HEK293 (cell line): ENCODE data around the gene MIXL1.

DNA sequence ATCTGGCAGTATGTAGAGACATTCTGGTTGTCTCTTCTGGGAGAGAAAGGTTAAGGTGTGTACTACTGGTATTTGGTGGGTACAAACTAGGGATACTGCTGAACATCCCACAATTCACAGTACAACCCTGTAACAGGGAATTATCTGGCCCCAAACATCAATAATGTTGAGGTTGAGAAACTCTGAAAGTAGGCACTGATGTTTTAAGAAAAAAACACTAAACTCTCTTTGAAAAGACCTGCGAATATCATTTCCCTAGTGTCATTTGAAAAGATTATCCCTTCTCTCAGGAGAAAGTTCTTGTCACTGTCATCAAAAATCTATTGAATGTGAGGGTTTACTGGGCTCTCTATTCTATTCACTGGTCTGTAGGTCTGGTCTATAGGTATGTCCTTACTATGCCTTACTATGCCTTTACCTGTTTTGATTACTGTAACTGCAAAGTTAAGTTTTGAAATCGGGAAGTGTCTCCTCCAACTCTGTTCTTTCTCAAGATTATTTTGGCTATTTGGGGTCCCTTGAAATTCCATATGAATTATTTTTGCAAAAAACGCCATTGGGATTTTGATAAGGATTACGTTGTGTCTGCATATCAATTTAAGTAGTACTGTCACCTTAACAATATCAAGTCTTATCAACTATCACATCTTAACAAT, 18.4 kb downstream of the ENAH start:
- PRO-cap, result no peak
- RRBS, 2 experiments, result no CpG with 5 or more reads among the region's 4 CpGs

GRCh38 chr1:225649507-225650068, 3.3 kb downstream of the ENAH start:
- PRO-cap, result no peak
- RRBS, 2 experiments, result no CpG with 5 or more reads among the region's 4 CpGs

- PRO-cap, result no peak
- RRBS, 2 experiments, result no CpG with 5 or more reads among the region's 11 CpGs
These were observed 41.9 kb upstream of the SRP9 start for GRCh38 chr1:225735495-225736278.

DNA sequence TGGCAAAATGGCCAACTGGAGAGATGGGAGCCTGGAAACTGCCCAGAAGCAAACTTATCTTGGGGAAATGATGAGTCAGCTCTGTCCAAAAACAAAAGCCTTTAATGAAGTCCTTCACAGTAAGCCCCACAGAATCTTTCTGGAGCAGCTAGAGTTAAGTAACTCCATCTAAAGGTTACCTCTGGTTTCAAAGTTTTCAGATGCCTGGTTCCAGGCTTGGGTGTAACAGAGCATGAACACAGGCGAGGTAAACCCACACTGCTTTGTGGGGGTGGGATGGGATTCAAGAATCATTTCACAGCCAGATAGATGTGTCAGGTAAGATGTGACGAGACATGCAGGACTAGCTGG, 10.5 kb upstream of the SRP9 start:
- PRO-cap, result no peak
- RRBS, 2 experiments, result no CpG with 5 or more reads among the region's 2 CpGs

GRCh38 chr1:225890754-225891130, 1.8 kb upstream of the LEFTY1 start:
- PRO-cap, result no peak
- RRBS, 2 experiments, result no CpG with 5 or more reads among the region's 1 CpG

DNA sequence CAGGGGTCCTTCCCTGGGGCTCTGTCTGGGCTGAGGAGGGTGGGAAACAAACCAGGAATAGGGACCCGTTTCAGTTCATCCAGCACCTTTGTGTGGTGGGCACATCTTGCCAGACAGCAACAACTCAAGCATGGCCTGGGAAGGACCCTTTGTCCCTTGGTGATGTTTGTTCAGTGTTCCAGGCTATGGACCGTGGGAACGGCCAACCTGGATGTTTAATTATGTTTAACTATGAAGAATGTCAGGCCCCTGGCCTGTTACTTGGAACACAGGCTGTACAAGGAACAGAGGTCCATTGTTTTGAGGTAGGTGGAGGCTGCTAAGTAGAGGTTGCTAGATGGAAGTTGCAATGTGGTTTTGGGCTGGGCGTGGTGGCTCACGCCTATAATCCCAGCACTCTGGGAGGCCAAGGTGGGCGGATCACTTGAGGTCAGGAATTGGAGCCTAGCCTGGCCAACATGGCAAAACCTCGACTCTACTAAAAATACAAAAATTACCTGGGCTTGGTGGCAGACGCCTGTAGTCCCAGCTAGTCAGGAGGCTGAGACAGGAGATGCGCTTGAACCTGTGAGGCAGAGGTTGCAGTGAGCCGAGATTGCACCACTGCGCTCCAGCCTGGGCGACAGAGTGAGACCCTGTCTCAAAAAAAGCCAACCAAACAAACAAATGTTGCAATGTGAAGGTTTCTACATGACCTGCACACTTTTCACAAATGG, 2.3 kb upstream of the LEFTY1 start:
- PRO-cap, result no peak
- RRBS, 2 experiments, result no CpG with 5 or more reads among the region's 12 CpGs

GRCh38 chr1:225977249-225978267, 21.6 kb downstream of the SDE2 start:
- PRO-cap, result no peak
- RRBS, 2 experiments, result no CpG with 5 or more reads among the region's 27 CpGs

DNA sequence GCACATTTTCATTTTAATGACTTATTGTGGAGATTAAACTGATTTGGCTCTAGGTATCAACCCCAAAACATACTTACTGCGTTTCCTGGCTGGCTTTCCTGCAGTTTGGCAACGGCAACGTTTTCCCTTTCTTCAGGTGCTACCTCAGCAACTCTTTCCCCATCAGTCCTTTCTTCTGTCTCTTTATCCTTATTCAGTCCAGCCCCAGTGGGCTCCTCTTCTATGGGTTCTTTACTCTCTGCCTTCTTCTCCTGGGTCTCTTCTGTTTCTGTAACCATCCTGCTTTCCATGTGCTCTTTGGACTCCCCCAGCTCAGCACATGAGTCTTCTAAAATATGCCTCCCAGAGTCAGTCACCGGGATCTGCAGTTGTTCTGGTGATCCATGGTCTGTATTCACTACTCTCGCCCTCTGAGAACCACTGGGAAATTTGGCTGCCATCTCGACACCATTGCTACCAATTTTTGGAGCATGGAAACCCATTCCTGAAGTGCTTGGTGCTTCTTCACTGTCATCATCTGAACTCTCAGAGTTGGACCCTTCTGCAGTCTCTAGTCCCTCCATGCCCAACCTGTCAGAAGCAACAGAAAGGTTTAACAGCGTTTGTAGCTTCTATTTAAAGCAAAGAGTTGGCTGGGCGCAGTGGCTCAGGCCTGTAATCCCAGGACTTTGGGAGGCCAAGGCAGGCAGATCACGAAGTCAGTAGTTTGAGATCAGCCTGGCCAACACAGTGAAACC, 11.2 kb downstream of the SDE2 start:
- PRO-cap, result no peak
- RRBS, 2 experiments, result no CpG with 5 or more reads among the region's 9 CpGs

- PRO-cap, result bidirectional peak, plus-strand start at chr1:226109998, minus-strand start at chr1:226109733
- RRBS, 2 experiments, result 1 to 3% methylated on average over 15 of the region's 44 CpGs
These were observed 47.1 kb downstream of the H3-3A start for GRCh38 chr1:226109465-226110068.

- PRO-cap, result bidirectional peak, plus-strand start at chr1:226110173, minus-strand start at chr1:226110207
- RRBS, 2 experiments, result 1% methylated on average over 22 of the region's 38 CpGs
These were observed 47.5 kb downstream of the H3-3A start for GRCh38 chr1:226110069-226110346.

- PRO-cap, result bidirectional peak, plus-strand start at chr1:226110764, minus-strand start at chr1:226110853; bidirectional peak, plus-strand start at chr1:226111002, minus-strand start at chr1:226110920
- RRBS, 2 experiments, result 7 to 18% methylated on average over 21 to 24 of the region's 70 CpGs
These were observed 48.1 kb downstream of the H3-3A start for GRCh38 chr1:226110347-226111320.

DNA sequence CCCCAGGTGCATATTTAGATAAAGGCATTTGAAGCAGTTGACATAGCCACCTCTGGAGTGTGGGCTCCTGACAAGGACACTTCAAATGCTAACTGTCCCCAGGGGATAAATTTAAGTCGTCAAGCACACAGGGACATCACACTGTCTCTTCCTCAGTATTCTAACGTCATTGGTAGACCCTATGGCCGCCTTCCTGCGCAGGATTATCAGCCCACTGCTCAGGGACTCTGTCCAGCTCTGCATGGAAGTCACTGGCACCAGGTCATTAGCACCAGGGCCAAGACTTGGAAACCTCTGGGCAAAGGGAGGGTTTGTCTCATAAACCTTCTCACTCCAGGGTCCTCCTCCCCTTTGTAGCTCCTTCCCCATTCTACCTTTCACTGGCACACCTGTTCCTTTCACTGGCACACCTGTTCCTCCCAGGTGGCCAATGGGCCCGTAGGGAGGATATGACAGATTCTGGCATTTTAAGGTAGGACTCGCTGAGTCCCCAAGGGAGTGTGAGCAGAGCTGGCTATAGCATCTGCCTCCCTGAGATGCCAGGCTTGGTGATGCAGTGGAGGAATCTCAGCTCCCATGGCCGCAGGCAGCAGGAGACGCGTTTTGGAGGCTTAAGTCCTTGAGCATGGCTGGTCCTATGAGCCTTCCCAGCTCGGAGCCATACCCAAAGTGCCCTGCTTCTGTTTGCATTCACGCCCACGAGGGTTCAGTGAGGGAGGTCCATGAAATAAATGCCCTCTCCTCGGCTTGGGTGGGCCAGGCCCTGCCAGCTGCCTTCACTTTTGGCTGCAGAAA, 49.0 kb downstream of the H3-3A start:
- PRO-cap, result no peak
- RRBS, 2 experiments, result no CpG with 5 or more reads among the region's 13 CpGs

DNA sequence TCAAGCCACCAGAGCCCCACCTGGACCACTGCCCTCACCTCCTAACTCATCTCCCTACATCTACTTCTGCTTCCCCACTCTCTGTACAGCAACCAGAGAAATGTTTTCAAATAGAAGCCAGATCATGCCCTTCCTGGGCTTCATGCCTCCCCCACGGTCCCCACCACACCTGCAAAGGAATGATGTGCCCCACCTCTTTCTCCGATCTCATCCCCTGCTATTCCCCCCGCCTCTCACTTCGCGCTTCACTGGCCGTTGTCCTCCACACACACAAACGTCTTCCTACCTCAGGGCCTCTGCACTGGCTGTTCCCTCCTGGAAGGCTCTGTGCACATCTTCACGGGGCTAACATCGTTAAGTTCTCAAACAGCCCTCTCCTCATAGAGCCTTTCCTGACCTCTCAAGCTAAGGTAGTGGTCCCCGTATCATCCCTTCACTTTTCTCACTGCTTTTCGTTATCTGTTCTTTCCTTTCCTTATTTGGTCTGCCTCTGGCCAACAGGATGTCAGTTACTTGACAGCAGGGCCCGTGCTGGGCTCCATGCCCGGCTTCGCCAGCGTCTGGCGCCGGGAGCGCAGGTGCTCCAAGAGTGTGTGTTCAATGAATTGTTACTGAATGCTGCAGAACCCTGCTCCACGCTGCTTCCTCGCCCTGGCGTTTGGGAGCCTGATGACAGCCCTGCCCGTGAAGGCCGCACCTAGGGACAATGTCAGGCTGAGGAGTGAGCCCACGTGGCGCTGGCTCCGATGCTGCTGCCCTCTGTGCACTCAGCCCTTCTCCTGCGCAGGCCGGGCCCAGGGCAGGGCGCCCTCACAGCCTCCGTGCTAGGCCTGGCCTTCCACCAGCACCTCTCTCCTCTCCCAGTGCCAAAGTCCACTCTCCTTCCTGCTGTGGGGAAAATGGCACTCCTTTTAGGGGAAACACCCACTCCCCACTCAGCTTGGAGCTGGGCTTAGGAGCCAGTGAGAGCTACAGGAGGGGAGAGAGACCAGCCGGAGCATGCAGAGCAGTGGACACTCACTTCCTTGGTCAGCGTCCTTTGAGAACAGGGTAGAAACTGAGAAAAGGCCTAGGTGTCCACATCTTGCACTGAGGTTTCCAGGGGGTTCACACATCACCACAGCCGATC, 51.6 kb downstream of the ACBD3 start:
- PRO-cap, result no peak
- RRBS, 2 experiments, result no CpG with 5 or more reads among the region's 33 CpGs

DNA sequence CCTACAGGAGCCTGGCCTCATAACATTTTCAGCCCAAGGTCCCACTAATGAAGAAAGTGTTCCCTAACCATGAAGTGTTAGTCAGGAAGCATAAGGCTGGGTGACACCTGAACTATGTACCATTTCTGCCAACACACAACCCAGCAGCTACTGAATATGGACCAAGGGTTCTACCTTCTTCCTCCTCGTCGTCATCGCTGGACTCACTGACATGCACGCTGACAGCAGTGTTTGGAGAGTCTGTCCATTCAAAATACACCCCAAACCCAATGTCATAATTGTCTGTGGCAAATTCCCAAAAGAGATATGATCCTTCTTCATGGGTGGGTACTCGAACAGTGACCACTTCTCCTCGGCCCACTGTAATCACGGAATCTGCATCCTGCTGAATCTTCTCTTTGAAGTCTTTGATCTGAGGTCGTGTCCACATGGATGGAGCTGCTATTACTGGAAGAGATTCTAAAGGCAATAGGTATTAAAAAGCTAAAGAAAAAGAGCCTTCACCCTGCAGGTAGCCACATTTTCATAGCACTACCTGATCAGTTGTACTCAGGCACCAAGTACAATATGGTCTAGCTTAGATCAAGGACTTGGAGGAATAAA, 34.3 kb downstream of the ACBD3 start:
- PRO-cap, result no peak
- RRBS, 2 experiments, result no CpG with 5 or more reads among the region's 8 CpGs

DNA sequence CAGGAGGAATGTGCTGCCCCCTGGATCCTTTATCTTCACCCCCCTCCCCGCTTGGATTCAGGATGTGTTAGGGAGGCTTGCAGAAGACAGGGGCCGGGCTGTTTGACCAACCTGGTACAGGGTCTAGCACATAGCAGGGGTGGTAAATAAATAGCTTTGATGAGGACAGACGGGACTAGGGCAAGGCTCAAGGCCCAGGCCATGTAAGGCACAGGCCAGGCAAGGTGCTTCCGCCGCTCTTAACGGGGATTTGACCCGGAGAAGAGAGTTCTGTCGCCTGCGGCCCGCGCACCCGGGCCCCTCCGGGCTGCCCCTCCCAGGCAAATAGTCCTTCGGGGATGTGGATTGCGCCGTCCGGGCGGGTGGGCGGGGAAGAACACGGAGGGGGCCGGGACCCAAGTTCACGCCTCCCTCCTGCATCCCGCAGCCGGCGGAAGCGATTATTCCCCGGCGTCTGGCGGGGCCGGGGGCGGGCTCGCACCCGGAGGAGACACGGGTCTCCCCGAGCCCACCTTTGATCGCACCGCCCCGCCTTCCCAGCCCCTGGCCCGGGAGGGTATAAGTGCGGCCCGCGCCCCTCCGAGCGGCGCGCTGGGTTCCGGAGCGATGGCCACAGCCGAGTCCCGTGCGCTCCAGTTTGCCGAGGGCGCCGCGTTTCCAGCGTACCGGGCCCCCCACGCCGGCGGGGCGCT, at the start of gene MIXL1:
TSS of gene MIXL1 (plus strand) at position 589 of the 692 bp plus-strand sequence.
- PRO-cap, result no peak
- RRBS, 2 experiments, result 38 to 76% methylated on average over 40 to 42 of the region's 61 CpGs

- PRO-cap, result no peak
- RRBS, 2 experiments, result 73 to 92% methylated on average over 4 of the region's 12 CpGs
These were observed 44.6 kb upstream of the LIN9 start for GRCh38 chr1:226353411-226354027.

- PRO-cap, result no peak
- RRBS, 2 experiments, result no CpG with 5 or more reads among the region's 9 CpGs
These were observed 46.9 kb upstream of the LIN9 start for GRCh38 chr1:226355486-226356739.

GRCh38 chr1:226385493-226385983, 22.4 kb downstream of the PARP1 start:
- PRO-cap, result no peak
- RRBS, 2 experiments, result no CpG with 5 or more reads among the region's 9 CpGs

- PRO-cap, result no peak
- RRBS, 2 experiments, result no CpG with 5 or more reads among the region's 12 CpGs
These were observed 1.6 kb downstream of the PARP1 start for GRCh38 chr1:226406042-226407023.

- PRO-cap, result no peak
- RRBS, 2 experiments, result no CpG with 5 or more reads among the region's 10 CpGs
These were observed 48.5 kb downstream of the ITPKB start for GRCh38 chr1:226690338-226691197.